LUHMES (cell line): ENCODE measurements around a stretch of chr1.

- PRO-cap, result no peak
These were observed 381.3 kb upstream of the VAMP3 start for GRCh38 chr1:7389697-7390344.

GRCh38 chr1:7478829-7479606, 292.1 kb upstream of the VAMP3 start:
- PRO-cap, result no peak

- PRO-cap, result no peak
These were observed 218.7 kb upstream of the VAMP3 start for GRCh38 chr1:7552192-7552920.

GRCh38 chr1:7573978-7574845, 196.9 kb upstream of the VAMP3 start:
- PRO-cap, result no peak

DNA sequence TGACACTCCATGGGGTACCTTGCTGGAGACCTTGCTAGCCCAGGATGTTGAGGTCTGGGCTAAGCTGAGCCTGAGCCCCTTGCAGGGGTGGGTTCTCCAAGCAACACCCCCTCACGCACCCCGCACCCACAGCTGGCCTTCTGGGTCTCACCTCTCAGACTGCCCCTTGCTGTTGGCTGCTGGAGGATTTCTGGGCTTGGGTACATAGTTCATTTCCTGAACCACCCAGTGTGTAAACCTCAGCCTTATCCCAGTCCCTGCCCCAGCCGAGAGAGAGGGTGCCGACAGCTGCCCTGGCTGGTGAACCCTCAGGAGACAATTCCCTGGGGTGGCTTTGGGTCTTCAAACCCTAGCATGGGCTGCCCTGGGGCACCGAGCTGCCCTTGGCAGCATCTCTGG, 92.4 kb upstream of the VAMP3 start:
- PRO-cap, result no peak

DNA sequence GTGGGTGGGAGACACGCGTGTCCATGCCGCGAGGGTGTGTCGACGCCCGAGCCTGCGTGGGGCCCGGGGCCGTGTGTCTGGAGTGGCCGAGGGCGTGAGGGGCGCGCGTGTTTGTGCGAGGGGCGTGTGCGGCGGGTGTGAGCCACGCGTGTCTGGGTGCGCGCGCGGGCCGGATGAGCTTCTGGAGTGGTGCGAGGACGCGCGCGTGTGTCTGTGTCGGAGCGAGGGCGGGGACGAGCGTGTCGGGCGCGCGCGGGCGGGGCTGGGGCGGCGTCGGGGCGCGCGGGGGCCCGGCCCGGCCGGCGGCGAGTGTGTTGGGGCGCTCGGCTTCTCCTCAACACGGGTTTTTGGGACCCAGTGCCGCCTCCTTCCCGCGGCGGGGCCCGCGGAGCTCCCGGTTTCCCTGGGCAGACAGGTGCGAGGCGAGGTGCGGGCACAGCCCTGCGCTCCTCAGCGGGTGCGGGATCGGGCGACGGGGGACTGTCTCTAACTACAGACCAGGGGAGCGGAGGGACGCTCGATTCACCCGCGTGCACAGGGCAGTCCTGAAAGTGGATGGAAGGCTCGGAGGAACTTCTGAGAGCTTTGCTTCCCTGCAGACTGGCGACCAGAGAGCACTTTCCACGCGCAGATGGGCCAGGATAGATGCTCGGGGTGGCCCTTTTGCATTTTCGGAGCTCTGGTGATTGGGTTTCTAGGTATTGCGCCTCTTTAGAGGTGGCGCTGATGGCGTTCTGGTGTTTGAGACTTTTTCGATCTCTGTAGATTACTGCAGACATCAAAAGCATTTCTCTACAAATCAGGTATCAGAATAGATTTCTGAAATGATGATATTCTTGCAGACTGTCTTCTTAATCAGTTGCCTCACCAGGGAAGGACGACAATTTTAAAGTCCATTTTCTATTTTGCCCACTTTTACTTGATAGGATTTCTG, 65.6 kb upstream of the VAMP3 start:
- PRO-cap, result no peak

- PRO-cap, result no peak
These were observed 22.0 kb downstream of the ERRFI1 start for GRCh38 chr1:8003974-8004646.

DNA sequence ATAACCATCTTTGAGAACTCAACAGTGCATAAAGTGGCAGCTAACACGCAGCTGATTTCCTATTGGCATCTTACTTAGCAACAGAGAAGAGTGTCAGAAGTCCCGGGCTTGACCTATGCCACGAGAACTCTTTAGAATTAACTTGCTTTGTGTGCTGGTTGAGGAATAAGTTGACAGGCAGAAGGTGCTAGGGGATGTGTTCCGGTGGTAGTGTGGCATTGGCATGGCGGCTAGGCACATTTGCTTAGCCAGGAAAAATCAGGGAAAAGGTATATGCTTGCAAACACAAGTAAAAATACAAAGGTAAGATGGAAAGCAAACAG, 16.5 kb downstream of the ERRFI1 start:
- PRO-cap, result no peak

- PRO-cap, result no peak
These were observed 13.1 kb downstream of the ERRFI1 start for GRCh38 chr1:8013071-8013425.

GRCh38 chr1:8024326-8024767, 1.8 kb downstream of the ERRFI1 start:
- PRO-cap, result no peak

- PRO-cap, result no peak
These were observed 14.4 kb upstream of the ERRFI1 start for GRCh38 chr1:8040306-8041037.

GRCh38 chr1:8122013-8122658, 96.0 kb upstream of the ERRFI1 start:
- PRO-cap, result no peak

- PRO-cap, result no peak
These were observed 107.2 kb upstream of the ERRFI1 start for GRCh38 chr1:8133305-8133670.

GRCh38 chr1:8318620-8318941, 667 bp downstream of the SLC45A1 start:
- PRO-cap, result no peak

DNA sequence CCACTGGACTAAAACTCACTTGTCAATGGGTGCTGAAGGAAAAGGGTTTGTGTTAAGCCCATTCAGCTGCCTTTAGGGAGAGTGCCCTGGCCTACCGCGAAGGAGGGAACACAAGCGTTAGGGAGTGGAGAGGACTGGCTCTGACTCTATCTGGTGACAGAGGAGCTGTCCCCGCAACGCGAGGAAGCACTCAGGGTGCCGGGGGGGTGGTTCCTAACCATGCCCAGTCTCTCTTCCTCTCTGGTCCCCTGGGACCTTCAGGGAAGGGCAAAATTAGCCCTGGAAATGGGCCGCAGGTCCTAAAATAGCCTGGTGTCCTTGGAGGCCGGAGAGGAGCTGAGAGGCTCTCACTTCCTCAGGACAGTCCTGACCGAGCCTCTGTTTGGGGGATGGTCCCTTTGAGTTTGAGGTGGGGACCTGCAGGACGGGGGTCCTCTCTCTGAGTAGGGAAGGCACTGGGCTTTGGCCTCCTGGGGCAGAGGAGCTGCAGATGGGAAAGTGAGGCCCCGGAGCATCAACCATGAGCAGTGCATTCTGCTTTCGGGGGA, 5.8 kb downstream of the SLC45A1 start:
- PRO-cap, result no peak

GRCh38 chr1:8360924-8361727, 43.2 kb downstream of the SLC45A1 start:
- PRO-cap, result no peak

DNA sequence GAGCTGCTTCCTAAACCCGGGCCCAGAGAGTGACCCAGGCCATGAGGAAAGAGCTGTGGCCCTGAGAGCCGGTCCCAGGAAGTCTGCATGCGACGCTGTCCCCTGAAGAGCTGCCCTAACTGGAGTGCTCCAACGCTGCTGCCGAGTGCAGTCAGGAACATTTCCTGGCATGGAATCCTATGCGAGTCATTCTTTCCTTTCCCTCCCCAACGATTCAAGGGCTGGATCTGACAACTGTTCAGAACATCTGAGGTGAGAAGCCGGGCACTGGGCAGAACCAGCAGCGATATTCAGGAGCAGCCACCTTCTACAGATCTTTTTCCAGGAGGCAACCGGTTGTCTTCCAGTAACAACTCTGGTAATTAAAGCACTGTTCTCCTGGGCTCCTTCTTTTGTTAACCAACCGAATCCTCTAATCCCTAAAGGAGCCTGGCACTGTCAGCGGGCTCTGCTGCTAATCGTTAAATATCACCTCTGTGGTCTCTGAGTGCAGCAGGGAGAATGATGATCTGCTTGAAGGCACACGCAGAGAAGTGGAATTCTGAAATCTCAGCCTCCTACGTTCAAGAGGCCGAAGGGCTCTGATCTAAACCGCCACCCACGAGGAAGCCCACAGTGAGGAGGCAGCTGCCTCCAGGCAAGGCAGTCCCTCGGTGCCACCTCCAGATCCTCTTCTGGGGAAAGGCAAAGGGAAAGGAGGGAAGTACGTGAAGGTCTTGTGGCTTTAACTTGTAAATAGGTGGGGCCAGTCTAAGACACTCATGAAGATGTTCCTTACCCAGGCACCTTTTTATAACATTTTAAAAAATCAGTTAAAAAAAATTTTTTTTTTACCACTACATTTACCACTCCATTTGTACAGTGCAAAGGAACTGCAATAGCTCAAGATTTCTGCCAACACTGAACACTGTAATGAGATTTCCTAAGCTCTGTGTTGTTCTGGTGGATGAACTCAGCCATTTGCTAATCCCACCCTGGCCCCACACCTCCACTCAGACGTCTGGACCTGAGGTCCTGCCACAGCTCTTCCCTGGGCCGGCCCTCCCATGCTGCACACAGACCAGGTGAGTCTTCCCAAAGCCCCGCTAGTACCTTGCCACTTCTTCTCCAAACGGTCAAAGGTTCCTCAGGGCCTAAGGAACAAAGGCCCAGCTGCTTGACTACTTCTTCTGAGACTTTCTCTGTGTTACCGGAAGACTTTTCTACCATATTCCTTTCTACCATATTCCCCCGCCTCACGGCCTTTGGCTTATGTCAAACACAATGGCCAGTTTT, 56.1 kb downstream of the SLC45A1 start:
- PRO-cap, result no peak

GRCh38 chr1:8378450-8379054, 60.6 kb downstream of the SLC45A1 start:
- PRO-cap, result no peak

DNA sequence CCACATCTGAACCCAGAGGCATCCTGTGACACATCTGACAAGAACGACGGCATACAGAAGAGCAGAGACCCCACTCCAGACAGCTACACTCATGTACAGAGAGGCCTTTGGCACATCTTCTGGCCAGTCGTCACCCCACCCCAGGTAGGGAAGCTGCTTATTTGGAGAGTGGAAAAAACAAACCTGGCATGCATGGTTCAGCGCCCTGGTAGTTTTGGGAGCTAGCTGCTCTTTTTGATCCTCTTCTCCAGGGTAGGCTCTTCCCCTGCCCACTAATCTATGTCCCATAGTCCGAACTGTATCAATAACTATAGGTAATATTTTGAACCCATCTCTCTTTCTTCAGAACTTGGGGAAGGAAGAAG, 72.2 kb downstream of the SLC45A1 start:
- PRO-cap, result no peak

- PRO-cap, result no peak
These were observed 28.0 kb downstream of the RERE start for GRCh38 chr1:8789288-8790087.